Neural crest cell (in vitro differentiated cells): ENCODE results near the gene ACACB.

DNA sequence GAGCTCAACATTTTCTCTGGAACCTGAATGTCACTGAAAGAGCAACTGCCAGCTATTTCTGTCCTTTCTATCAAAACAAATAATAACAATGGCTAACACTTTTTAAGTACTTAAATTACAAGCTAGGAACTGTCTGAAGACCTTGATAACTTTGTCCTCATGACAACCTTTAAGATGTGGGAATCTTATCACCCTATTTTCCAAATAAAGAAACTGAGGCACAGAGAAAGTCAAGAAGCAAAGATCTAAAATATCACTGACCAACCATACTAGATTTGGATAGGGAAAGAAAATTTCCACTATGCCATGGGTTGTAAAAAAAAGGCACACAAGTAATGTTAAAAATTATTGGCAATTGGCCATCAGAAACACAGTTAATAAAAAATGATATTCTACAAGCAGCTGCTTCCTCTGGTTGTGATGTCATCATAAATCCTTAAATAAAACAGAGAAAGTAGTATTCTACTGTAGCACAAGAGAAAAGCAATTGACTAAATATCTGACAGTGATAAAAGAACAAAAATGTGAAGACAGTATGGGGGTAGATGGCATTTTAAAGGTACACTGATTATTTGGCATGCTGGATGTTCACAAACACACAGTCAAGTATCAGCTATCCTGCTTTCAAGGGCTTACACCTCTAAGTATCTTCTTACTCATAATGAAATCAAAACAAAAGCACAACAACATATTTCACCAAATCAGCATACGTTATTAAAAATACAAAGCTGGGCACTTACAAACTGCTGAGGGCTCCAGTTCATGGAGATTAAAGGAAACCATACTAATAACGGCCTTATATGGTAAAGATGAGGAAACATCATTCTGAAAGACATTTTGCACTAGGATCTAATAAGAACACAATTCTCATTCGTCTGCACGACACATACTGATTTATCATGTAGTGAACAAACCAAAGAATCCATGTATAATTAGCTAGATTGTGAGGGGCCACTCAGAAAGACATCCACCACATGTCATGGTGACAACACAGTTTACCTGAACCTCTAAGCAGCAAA is 45.7 kb downstream of the CORO1C start:
- PRO-cap, result no peak

GRCh38 chr12:108768492-108769327 is 37.4 kb upstream of the CORO1C start:
- PRO-cap, result no peak

GRCh38 chr12:108793612-108794280 is 62.4 kb upstream of the CORO1C start:
- PRO-cap, result no peak

- PRO-cap, result no peak
These were observed 45.1 kb downstream of the SSH1 start for GRCh38 chr12:108812116-108812861.

GRCh38 chr12:108840684-108840979 is 16.8 kb downstream of the SSH1 start:
- PRO-cap, result no peak

- PRO-cap, result no peak
These were observed 60.1 kb downstream of the DAO start for GRCh38 chr12:108940013-108940393.

- PRO-cap, result bidirectional peak, plus-strand start at chr12:109053293, minus-strand start at chr12:109053210
These were observed 522 bp downstream of the USP30 start for GRCh38 chr12:109052727-109053469.

- PRO-cap, result no peak
These were observed 1.3 kb downstream of the USP30 start for GRCh38 chr12:109053470-109054256.

GRCh38 chr12:109091800-109092321 is 1.4 kb downstream of the ALKBH2 start:
- PRO-cap, result no peak

GRCh38 chr12:109116151-109116850 is at the start of gene ACACB:
ACACB (plus strand) TSS chr12:109116587.
- PRO-cap, result no peak

GRCh38 chr12:109143763-109143962 is 27.3 kb downstream of the ACACB start:
- PRO-cap, result no peak

GRCh38 chr12:109173819-109174390 is 57.5 kb downstream of the ACACB start:
- PRO-cap, result no peak

- PRO-cap, result no peak
These were observed 60.9 kb downstream of the FOXN4 start for GRCh38 chr12:109248022-109248844.

- PRO-cap, result no peak
These were observed 196 bp downstream of the FOXN4 start for GRCh38 chr12:109309011-109309165.

DNA sequence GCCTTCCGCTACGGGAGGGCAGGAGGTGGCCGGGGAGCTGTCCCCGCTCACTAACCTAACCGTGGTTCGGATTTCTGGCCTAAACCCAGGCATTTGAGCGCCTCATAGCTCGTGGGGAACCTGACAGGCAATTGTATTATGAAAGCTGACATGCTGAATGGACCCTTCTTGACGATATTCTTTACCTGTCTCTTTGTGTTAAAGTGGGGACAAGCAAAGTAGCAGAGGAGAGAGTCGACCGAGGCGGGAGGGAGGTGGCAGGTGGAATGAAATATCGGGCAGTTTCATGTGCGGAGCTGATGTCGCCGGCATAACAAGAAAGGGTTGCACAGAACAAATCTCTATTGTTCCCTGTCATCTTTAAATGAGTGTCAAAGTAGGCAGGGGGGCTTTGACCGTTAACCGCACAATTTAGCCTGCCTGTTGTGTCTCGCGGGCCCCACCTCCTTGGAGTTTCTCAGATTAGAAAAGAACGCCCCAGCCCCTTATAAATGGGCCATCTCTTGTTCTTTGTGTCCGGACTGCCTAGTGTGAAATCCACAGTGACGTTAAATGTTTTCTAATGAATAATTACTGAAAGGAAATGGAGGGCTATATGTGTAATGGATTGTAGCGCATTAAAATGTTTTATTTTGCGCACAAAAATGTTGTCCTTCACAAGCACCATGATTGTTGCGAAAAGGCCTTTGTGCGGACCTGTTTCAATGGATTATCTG is 11.5 kb downstream of the MYO1H start:
- PRO-cap, result no peak

DNA sequence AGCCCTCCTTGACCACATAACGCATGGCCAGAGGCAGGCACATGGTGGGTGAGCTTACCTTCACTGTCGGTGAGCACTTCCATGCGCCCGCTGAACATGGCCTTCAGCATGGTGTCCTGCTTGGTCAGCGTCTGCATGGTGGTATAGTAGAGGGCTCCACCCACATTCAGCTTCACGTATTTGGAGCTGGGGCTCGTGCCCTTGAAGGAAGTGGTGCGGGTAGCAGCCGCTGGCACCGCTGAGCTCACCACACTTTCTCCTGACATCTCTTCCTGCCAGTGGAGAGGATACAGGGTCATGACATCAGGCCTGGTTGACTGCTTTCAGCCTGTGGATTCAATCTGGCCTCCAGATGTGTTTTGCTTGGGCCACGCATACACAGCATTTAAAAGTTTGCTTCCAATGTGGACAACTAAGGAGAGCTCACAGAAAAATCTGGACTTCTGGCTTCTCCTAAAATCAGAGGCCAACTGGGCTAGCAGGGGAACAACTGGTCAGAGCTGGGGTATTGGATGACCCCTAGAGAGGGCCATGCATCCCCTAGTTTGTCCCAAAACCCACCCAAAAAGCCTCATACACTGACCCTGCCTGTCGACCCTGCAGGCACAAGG is 7.5 kb downstream of the KCTD10 start:
- PRO-cap, result no peak

DNA sequence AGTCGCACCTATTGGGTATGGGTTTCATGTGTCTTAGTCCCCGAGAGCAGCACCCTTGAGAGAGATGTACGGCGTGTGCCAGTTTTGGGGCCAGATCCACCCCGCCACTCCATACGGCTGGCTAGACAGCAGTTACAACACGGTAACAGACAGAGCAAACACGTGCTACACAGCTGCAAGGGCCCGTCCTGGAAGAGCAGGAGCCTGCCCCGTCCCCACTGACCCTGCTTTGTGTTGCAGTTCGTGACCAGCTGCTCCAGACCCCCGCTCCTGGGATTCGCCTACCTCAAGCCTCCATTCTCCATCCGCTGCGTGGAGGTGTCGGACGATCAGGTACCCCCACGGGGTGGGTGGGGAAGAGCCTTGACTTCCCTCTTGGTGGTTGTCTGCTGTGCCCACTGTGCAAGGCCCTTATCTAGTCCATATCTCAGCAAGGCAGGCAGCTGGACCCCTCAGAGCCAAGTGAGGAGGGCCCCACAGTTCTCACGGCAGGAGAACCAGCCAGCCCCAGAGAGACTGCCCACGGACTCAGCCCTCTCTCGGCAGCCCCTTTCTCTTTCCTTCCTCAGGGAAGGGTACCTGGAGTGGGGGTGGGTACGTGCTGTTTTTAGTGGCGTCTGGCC is 40.0 kb downstream of the MMAB start:
- PRO-cap, result no peak

DNA sequence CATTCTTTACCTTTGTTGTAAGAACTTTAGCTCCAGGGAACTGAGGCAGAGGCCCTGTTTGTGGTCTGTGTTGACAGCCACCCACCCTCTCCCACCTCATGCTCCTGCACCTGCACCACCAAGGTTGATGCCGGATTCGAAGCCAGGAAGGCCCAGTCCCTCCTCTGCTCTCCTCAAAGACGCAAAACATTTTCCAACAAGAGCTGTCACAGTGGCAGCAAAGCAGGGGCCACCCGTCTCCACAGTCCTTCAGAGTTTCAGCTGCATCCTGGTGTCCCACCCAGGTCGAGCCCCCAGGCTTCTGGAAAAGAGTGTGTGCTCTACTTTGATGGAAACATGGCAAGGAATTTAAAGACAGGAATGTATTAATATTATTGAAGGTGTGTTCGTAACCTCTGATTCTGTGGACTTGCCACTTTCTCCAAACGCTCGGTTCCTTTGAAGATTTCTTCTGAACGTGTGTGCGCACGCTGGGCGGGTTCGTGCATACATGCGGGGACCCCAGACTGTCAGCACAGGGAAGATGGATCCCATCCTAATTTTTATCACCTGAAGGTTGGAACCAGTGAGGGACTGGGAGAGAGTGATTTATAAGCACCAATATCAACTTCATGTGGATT is 37.3 kb downstream of the MMAB start:
- PRO-cap, result no peak

DNA sequence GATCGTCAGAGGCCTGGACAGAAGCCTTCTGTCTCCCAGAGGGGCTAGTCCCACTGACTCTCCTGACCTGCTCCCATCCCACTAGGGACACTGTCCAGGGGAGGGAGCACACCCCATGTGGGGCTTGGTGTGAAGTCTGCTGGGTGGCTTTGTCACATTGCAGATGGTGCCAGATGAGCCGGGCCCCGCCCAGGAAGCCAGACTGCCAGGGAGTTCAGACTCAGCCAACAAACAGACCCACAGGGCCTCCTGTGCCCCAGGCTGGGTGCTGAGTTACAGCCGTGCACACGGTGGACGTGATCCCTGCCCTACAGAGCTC is 28.3 kb downstream of the MMAB start:
- PRO-cap, result no peak

- PRO-cap, result no peak
These were observed 19.9 kb downstream of the MMAB start for GRCh38 chr12:109553414-109553709.